Measurements from ENCODE around the gene UBE3A.

DNA sequence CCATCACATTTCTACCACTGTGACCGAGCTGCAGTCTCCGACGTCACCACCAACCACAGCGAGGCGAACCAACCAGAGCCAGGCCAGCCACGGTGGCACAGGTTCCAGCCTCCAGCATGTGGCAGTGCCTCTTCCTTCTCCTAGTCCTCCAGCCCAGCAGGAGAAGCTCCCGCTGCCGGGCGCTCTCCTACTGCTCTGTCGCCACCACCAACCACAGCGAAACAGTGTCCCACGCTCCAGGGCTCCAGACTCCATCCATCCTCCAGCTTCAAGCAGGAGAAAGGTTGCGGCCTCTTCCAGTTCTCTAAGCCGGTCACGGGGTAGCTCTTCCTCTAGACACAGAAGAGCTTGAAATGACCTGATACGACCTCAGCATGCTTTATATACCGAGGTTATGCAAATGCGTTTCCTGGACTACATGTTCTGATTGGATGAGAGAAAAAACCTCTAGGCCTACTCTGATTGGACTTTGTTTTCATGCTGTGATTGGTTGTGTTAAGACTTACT is 177.7 kb downstream of the POTEB3 start:
- PRO-cap, result no peak

DNA sequence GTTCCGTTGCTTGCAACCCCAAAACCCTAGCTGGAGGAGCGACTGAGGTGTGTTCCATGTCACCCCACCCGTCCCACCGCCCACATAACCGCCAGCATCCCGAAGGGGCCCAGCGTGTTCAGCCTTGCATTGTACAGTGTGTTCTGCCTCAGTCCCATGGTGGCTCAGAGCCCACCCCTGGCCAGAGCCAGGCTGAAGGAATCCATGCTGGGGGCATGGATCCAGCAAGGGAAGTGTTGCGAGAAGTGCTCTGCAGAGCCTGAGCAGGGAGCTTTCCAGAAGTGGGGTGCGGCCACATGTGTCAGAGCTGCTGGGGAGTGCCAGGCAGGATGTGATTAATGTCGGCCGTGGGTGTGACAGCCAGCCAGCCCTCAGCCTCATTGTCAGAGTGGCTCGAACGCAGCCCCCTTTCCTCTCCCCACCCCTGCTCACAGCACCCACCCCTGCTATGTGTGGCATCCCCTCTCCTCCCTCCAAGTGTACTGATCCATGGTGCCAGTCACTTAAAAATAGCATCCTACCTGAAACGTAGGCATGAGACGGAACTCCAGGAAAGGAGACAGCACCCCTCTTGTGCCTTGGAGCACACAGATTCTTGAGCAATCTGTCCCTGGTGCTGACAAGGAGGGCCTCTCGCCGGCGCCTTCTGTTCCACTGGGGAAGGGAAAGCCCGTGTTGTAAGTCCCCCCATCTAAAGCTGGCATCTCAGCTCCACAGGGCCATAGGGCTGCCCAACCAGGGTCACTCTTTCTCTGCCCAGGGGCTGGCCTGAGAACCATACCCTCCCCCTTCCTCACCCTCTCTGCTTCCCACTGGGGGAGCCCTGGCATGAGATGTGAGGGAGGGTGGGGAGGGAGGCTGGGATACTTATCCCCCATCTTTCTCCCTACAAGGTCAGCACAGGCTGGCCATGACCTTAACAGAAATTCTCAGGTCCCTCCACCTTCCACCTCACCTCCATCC is 145.0 kb downstream of the OR4N4 start:
- PRO-cap, result no peak

DNA sequence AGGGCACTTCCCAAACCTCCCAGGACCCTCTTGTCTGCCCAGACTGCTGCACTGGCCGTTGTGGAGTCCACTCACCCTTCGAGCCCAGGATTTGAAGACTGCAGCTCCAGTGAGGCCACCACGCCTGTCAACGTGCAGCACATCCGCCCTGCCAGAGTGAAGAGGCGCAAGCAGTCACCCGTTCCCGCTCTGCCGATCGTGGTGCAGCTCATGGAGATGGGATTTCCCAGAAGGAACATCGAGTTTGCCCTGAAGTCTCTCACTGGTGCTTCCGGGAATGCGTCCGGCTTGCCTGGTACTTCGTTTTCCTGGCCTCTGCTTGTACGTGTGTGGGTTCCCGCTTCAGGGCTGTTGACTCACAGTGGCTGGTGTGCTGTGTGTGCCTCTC is 114.2 kb downstream of the GOLGA6L22 start:
- PRO-cap, result no peak

- PRO-cap, result no peak
Measured at GRCh38 chr15:22879897-22880314, 41.4 kb downstream of the NIPA2 start.

GRCh38 chr15:23039829-23040207 is 449 bp upstream of the TUBGCP5 start:
- PRO-cap, result no peak

DNA sequence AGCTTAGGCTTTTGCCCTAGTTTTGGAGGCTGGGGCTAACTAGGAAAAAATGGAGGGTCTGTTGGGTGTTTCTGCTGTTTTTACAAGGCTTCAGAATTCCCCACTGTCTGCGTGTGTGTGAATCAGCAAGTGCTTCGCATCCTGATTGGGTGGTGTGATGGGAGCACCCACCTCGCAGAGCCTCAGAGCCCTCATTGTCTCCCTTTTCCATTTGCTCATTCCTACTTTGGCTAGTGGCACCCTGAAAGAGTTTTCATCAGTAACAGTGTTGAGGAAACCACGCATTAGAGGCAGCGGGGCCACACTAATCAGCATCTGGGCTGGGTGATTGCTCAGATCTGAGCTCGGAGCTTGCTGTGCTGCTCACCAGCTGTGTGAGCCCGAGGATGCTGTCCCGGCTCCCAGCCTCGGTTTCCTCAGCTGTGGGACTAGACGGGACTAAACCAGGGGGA is 40.6 kb downstream of the GOLGA8S start:
- PRO-cap, result no peak

- PRO-cap, result no peak
Measured at GRCh38 chr15:23512730-23513208, 52.7 kb upstream of the MKRN3 start.

GRCh38 chr15:23713822-23714317 is 26.8 kb upstream of the NDN start:
- PRO-cap, result no peak

GRCh38 chr15:23869317-23869872 is 182.3 kb upstream of the NDN start:
- PRO-cap, result no peak

- PRO-cap, result no peak
Measured at GRCh38 chr15:25423662-25424835, 14.8 kb downstream of the UBE3A start.

DNA sequence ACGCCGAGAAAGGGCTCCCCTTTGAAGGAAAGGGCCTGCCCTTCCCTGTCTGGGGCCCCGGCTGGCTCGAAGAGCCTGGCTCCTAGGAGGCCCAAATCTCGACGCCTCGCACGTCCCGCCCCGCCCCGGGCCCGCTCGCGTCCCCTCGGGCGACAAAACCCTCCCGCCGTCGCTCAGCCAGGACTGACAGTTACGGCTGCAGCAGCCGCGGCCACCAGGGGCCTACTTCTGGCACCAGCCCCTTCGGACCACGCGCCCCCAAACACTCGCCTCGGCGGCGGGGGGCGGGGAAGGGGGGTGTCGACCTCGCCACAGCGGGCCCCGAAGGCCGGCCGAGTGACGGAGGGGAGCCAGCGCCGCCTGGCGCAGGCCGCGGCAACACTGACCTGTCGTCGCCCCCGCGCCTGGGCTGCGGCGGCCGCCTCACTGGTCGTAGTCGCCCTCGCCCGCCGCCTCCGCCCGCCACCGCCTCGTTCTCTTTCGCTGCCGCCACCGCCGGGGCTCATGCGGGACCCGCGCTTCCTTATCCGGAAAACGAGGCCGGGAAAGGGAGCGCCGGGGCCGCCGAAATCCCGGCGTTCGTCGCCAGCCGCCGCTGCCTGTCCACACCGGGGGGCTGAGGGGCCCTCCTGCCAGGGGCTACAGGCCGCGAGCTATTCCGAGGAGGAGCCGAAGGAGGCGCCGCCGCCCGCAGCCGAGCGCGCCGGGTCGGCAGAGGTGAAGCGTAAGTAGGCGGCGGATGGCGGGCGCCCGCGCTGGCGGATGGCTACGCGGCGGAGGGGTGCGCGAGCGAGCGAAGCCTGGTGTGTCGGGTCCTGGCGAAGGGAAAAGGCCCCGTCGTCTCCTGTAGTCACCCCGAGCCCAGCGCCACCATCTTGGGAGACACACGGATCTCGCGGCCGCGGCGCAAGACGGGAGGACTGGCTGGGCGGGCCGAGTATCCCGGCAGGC is at the start of gene UBE3A:
Gene UBE3A (minus strand): TSS at position 922 of the 951 bp plus-strand sequence.
- PRO-cap, result unidirectional peak, plus-strand start at position 656 of the sequence; bidirectional peak, plus-strand start outside the sequence, minus-strand start at position 884 of the sequence

DNA sequence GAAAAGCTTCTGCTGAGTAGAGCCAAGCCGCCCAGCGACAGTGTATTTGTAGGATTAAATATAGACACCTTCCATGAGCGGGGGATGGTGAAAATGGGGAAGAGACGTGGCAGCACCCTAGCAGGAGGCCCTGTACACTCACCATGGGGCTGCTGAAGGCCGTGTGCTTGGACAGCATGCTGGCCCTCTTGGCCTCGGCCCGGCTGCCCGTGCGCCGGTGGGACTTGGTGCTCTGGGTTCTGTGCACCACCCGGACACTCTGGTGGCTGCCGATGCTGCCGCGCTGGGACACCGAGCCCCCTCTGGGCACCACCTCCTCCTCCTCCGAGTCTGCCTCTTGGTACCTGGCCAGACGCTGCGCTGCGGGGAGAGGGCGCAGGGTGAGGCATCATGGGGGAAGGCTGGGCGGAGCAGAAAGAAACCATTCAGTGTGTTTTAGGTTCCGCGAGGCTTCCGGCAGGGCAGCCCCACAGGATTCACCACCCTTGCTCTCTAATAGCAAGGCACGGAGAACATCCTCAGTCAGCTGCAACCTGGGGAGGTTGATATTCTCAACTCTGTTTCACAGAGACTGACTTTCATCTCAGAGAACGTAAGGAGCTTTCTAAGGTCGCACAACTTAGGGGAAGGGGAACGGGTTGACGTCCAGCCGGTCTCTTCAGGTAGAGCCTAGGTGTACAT is 144.9 kb downstream of the ATP10A start:
- PRO-cap, result no peak

DNA sequence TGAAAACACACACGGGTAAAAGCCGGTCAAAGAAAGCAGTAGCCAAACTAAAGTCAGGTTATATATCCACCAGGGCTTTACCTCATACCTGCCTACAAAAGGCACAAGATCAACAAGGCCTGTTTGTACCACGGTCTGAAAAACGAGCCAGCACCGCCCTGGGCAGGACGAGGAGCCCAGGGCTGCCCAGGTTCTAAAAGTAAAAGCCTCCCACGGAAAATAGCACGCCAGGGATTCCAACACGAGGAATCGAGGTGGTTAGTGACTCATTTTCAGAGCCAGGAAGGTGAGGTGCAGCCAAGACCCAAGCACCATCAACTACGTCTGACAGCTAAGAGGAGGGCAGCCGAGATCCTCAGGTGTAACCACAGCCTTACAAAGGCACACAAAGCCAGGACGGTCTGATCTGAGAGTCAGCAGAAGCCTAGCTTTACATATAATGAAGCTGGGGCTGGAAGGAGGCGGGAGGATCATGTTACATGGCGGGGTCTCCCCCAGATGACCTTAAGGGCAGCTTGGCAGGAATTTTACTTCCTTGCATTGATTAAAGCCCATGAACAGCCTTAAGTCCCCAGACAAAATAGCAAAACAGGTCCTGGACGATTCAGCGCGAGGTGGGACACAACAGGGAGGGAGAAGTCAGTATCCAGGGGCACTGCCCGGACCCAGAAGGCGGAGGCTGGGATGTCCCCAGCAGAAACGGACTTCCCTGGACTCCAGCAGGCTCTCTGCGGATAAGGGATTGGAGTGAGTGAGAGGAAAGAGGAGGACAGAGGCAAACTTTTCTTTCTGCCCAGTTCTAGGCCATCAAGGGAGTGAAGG is 52.4 kb downstream of the ATP10A start:
- PRO-cap, result no peak

- PRO-cap, result no peak
Measured at GRCh38 chr15:25849175-25849968, 13.8 kb downstream of the ATP10A start.

DNA sequence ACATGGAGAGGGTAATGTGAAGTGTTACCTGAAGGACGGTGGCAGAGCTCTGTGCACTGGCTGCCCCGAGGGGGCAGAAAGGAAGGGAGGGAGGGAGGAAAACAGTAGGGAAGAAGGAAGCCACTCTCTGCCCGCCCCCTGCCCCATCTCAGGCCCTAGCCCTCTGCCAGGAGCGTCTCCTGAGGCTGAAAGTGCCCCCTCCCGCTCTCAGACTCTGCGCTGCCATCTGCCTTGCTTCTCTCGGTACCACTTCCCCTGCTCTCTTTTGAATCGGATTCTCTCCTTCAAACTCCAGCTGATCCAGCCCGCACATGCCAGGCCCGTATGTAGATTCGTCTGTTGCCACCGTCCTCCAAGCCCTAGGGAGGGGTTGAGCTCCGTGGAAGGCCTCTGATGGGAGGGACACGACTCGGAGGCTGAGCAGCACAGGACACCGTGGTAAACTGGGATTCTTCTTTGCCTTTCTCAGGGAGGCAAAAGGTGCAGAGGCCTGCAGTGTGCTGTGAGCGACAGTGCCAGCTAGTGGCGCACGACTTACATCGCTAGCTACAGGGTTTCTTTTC is 70.6 kb upstream of the ATP10A start:
- PRO-cap, result no peak

GRCh38 chr15:26628742-26629849 is 143.8 kb downstream of the GABRB3 start:
- PRO-cap, result no peak

DNA sequence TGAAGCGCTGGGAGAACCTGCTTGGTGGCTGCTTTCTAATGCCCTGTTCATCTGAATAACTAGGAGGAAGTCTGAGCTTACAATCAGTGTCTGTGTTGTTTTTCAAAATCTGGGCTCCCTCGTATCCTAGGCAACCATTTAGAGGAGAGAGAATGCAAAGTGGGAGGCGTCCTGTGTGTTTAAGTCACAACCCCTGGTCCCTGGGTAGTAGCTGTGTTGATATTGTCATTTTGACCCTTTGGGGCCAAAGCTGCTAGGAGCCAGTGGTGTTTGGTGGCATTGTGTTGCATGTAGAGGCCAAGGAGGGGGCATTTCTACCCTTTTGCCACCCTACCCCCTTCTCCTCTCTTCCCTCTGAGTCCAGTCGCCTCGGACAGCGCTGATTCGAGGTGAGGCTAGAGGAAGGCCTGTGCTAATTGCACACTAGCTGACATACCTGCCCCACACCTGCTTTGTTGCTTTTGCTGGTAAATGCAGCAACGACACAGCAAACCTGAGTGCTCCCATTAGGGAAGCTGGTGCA is 100.0 kb downstream of the GABRG3 start:
- PRO-cap, result no peak

DNA sequence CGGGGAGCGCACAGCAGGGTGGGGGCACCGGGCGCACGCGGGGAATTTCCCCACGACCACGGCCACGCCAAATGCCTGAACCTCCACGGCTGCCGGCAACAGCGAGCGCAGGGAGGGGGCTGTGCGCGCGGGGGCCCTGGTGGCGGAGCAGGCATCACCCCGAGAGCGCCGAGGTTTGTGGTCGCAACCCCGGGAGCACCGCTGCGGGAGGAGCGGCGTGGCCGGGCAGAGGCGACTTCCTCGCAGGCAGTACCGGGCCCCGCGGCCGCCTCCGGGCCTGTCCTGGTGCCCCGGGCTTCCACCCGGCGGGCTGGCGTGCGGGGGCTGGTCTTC is 7.5 kb upstream of the OCA2 start:
- PRO-cap, result no peak

DNA sequence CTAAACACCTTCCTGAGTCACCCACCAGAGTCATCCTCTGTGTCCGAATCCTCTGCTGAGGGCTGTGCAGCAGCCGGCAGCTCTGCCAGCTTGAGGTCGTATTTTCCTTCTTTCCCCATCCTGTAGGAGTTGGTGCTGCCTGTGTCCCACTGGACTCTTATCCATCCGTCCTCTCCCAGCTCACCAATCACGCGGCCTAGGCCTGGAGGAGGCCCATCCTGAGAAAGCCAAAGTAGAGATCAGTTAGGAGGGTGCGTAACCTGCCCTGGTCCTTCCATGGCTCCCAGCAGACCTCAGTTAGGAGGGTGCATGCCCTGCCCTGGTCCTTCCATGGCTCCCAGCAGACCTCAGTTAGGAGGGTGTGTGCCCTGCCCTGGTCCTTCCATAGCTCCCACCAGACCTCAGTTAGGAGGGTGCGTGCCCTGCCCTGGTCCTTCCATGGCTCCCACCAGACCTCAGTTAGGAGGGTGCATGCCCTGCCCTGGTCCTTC is 101.5 kb downstream of the HERC2 start:
- PRO-cap, result no peak

- PRO-cap, result no peak
Measured at GRCh38 chr15:28221802-28222291, 100.1 kb downstream of the HERC2 start.

All from peritoneum (tissue), 1 donor.